GM12892 (cell line): ENCODE measurements around the genes RSBN1, SYT6 and BCAS2.

- RRBS = no CpG with 5 or more reads among the region's 5 CpGs
Measured at GRCh38 chr1:112704047-112704481, 2.9 kb downstream of the RHOC start.

GRCh38 chr1:112704780-112705756 is 1.9 kb downstream of the RHOC start:
- RRBS = no CpG with 5 or more reads among the region's 16 CpGs

DNA sequence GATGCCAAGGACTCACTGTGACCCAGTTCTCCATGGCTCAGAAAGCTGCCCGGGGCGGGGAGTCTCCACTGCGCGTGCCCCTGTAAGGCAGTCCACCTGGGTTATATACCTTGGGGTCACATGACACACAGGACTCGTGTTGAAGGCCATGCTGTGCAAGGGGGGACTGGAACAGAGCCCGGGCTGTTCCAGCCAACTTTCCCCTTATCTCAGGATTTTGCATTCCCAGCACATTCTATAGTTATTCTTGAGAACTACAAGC is 75.4 kb downstream of the TAFA3 start:
- RRBS = no CpG with 5 or more reads among the region's 6 CpGs

- RRBS = no CpG with 5 or more reads among the region's 33 CpGs
Measured at GRCh38 chr1:112854603-112855037, 101.4 kb downstream of the SLC16A1 start.

DNA sequence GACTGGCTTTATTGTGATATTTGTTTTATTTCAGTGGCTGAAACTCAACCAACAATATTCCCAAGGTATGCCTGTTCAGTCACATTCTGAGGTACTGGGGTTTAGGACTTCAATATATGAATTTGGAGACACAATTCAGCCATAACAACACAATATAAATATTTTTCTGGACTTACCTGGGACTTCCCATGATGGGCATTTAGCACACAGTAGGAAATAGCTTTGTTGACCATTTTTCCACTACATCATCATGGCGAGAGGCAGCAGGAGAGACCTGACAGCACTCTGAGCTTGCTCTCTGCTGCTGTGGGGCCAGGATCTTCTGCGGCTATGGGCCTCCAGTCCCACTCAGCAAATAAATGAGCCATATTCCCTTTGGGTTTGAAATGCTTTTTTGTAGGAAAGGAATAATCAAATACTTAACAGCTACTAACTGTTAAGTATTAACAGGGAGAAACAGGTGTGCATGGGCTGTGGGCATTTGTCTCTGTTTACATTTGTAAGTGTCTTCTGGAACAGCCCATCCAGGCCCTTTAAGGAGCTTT is 133.0 kb downstream of the LRIG2 start:
- RRBS = no CpG with 5 or more reads among the region's 2 CpGs

- RRBS = 3% methylated on average over 20 of the region's 75 CpGs
Measured at GRCh38 chr1:113390913-113392073, 978 bp downstream of the MAGI3 start.

GRCh38 chr1:113405274-113406012 is 15.1 kb downstream of the MAGI3 start:
- RRBS = no CpG with 5 or more reads among the region's 5 CpGs

- RRBS = no CpG with 5 or more reads among the region's 2 CpGs
Measured at GRCh38 chr1:113446492-113447378, 56.4 kb downstream of the MAGI3 start.

GRCh38 chr1:113456925-113457515 is 66.7 kb downstream of the MAGI3 start:
- RRBS = no CpG with 5 or more reads among the region's 6 CpGs

- RRBS = no CpG with 5 or more reads among the region's 3 CpGs
Measured at GRCh38 chr1:113809802-113810261, 2.4 kb downstream of the RSBN1 start.

- RRBS = no CpG with 5 or more reads among the region's 36 CpGs
Measured at GRCh38 chr1:113812353-113812788, at the start of gene RSBN1. Gene RSBN1 (minus strand): TSS chr1:113812476.

- RRBS = under 1% methylated on average over 29 of the region's 85 CpGs
Measured at GRCh38 chr1:113929415-113930155, 461 bp downstream of the HIPK1 start.

DNA sequence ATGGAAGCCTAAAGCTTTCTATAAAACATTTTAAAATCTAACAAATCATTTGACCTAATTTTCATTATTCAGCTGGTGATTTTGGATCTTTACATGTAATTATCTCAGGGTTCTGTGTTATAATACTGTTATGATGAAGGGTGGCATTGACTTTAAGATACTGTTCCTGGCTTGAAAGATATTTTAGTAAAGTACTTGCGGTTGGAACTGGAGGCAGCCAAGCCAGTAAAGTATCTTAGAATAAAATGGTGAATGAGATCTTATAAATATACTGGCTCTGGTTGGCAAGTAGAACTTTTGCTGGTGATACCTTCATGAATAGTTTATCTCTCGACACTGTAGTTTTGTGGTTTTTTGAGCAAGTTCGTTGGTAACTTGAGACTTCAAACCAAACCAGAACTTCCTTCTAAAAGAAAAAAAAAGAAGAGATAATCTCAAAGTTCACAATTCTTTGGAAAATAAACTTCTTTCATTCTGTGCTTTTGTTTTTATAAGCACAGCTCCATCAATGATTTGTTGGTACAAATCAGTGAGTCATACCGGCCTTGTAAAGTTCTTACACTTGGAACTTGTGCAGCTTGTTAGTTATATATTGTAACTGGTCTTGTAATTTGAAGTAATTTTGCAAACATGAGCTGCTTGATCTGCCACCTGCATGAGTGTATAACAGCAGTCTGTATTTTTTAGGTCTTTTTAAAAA is 2.3 kb downstream of the HIPK1 start:
- RRBS = no CpG with 5 or more reads among the region's 4 CpGs

DNA sequence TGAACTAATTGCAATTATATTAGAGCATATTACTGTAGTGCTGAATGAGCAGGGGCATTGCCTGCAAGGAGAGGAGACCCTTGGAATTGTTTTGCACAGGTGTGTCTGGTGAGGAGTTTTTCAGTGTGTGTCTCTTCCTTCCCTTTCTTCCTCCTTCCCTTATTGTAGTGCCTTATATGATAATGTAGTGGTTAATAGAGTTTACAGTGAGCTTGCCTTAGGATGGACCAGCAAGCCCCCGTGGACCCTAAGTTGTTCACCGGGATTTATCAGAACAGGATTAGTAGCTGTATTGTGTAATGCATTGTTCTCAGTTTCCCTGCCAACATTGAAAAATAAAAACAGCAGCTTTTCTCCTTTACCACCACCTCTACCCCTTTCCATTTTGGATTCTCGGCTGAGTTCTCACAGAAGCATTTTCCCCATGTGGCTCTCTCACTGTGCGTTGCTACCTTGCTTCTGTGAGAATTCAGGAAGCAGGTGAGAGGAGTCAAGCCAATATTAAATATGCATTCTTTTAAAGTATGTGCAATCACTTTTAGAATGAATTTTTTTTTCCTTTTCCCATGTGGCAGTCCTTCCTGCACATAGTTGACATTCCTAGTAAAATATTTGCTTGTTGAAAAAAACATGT is 4.2 kb upstream of the OLFML3 start:
- RRBS = no CpG with 5 or more reads among the region's 4 CpGs

DNA sequence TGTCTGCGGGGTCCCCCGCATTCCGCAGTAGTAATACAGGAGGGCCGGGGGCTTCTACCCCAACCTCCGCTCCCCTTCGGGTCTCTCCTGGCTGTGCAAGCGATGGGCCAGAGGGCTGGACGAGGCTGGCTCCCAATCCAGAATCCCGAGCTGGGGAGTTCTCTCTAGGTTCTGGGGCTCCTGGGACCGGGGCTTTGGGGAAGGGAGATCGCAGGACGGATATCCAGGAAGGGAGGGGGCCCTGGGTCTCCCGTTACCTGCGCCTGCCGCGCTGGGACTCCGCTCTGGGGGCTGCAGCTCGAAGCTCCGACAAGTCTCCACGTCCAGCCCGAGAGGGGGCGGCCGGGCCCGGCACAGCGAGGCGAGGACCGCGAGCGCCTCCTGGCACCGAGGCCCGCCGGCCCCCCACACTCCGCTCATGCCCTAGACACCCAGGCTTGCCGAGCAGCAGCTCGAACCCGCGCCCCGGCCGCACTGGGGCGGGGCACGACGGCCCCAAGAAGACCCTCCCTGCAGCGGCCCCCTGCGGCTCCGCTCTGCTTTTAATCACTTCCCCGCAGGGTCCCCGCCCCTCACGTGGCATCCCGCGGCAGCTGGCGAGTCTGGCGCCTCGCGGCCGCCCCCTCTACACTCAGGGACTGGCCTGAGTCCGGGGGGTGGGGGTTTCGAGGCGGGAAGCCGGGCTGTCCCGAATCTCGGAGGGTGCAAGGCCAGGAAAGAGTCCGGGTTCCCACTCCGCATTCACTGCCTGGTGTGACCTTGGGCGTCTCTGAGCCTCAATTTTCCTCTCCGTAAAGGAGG is at the start of gene SYT6:
Gene SYT6, minus strand, starts transcription at position 517 of the 801 bp plus-strand sequence.
- RRBS = 20% methylated on average over 18 of the region's 65 CpGs

DNA sequence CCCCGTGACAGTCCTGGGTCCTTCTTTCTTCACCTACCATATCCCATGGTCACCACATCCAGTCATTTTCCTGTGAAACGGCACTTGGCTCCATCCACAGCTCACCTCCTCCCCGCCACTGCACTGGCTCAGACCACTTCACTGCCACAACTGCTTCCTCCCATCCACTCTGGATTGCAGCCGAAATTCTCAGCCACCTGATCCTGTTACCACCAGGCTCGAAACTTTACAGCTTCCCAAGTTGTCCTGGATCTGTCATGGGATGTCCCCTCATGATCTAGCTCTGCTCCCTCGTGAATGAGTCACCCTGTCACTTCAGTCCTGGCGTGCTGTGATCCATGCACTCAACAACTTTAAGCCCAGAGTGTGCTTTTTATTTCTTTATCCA is 97.5 kb upstream of the SYT6 start:
- RRBS = no CpG with 5 or more reads among the region's 7 CpGs

DNA sequence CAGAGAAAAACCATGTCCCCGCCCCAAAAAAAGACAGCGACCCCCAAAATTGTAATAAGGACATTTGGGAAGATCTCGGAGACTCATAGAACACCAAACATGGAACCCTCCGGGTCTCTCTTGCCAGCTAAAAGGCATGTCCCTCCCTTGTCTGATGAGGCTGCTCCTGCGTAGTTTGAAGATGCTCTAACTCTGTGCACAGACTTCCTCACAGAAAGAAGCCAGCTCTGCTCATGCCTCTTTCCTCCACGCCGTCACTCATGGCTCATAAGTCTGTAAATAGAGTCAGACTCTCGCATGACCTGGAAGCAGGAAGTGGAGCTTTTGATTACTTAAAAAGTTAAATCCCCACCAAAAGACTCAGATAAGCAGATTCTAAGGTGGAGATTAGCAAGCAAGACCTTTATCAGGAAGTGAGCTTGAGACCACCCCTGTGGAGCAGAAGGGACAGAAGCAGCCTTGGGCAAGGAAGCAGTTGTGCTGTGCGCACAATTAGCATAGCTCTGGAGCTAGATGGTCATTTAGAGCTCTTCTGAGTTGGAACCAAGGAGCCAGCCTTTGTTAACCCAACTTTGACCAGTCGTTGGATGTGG is 171.6 kb downstream of the TRIM33 start:
- RRBS = no CpG with 5 or more reads among the region's 10 CpGs

- RRBS = no CpG with 5 or more reads among the region's 3 CpGs
Measured at GRCh38 chr1:114420207-114420986, 90.6 kb downstream of the TRIM33 start.

DNA sequence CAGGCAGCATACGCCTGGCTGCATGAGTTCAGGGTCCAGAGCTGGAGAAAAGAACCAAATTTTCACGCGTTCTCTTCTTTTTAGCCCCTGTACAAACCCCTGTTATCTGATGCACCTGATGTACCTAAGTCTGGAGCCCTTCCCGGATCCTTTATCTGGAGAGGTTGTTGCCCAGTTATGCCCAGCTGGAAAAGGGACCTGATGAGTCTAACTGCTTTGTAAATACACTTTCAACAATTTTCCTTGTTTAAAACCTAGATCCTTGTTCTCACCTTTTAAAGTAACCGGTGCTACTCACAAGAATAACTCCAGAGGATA is 28.1 kb upstream of the TRIM33 start:
- RRBS = no CpG with 5 or more reads among the region's 5 CpGs

GRCh38 chr1:114581277-114582309 is at the start of gene BCAS2:
Gene BCAS2 (minus strand): TSS chr1:114581615.
- RRBS = 3% methylated on average over 7 of the region's 42 CpGs